Measurements from ENCODE around the genes MYOF and PDLIM1.

- PRO-cap = no peak
These were observed 13.6 kb downstream of the MYOF start for GRCh38 chr10:93468337-93469089.

DNA sequence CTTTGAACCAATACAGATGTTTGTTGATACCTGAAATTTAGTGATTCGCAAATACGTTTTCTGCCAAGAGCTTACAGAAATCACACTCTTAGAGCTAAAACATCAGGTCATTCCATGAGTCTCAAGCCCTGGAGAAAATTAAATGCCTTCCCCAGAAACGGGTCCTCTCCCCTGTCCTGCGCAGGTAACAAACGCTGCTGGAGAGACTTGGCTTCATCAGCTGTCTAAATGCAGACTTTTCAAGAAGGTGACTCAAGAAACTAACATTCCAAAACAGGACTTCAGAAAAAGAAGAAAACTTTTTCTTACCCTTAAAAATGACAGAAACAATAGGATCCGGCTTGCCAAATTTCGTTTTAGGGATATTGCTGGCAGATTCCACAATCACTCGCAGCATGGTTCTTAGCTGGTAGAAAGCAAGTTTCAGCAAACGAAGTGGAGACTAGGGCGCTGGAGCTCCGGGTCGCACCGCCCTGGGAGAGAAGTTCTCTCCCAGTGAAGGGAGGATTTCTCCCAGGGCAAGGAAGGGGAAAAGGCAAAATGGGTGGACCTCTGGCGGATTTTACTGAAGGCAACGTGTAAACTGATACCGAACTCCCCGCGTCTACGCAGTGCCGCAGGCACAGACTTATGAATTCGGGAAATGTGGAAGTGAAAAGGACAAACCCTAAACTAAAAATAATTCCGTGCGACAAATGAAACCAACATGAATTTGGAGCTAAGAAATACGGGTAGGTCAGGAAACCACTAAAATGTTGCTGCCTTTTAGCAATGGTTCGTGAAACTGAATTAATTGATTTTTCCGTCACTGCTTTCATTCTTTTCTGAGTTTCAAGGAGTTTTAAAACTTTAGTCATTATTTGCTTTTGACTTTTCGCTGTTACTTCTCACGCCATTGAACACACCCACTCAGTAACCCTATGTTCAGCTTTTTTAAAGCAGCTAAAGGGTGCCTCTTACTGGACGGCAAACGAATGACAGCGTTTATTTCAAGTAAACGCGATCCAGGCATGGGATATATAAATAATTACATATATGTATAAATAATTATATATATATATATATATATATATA is at the start of gene MYOF:
TSS of gene MYOF (minus strand) at position 537 of the 1,074 bp plus-strand sequence.
- PRO-cap = unidirectional peak, minus-strand start at position 497 of the sequence

DNA sequence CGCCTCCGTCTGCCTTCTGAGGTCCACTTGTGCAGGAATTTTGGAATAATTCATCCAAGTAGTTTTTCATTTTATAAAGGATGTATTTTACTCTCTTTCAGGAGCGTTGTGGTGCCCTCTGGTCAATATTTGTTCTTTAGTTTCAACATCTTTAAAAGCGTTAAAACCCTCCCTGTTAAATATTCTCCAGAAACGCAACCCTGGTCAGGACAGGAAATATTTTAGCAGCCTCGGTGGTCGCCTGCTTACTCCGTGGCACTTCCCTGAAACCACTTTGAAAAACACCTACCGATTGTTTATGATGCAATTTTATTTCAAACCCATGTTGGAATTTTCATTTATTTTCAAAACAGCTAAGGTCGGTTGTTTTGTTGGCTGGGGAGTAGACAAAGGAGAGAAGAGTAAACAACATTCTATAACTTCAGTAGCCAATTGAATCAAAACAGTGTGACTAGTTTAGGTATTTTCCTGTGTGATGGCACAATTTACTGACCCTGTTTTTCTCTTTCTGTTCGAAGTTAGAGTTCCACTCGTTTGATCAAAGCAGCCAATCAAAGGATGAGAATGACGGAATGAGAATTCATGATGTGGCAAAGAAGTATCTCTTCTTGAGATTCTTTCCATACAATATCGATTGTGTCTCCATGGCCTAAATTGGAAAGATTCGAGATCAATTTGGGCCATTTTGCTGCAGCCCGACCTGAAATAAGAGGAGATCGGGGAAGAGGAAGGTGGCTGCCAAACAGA is 801 bp upstream of the RBP4 start:
- PRO-cap = no peak

DNA sequence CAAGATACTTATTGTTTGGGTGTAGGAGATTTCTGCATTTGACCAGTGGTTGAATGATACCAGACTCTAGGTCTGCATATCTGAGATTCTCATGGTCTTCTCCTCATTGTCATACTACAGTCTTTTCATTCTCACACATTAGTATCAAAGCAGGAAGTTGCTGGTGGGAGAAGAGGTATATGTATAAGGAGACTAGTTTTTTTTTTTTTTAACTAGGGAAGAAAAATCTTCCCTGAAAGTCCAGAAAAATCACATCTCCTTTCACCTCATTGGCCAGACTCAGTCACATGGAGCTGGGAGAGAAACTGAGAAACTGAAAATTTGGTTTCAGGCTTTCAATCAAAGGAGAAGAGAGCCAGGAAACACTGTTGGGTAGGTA is 25.1 kb upstream of the SLC35G1 start:
- PRO-cap = no peak

DNA sequence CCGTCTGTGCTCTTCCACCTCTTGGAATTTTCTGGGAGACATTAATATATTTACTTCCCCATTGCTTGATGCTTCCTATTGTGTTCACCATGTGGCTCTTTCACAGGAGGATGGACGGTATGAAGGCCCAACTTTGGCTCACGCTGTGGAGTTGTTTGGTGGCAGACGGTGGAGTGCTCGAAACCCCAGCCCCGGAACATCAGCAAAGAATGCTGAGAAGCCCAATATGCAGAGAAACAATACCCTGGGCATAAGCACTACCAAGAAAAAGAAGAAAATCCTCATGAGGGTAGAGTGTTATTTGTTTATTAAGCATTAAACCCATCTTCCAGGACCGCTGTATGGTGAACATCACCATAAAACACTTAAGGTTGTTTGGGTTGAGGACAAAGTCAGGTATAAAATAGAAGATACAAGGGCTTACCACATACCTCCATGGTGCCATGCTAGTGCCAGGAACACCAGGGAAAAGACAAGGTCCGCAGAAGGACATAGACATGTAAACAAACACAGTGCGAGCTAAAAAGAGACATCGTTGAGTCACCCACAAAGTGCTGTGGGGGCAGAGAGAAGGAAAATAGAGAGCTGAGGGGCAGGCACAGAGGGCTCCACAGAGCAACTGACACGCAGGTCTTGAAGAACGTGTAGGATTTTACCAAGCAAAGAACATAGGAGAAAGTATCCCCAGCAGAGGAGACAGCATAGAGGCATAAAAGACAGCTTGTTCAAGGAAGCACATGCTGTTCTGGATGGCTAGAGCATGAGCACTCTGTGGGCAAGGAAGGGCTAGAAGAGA is 110.3 kb downstream of the NOC3L start:
- PRO-cap = no peak

- PRO-cap = no peak
These were observed 35.9 kb upstream of the CYP2C9 start for GRCh38 chr10:94902365-94903116.

DNA sequence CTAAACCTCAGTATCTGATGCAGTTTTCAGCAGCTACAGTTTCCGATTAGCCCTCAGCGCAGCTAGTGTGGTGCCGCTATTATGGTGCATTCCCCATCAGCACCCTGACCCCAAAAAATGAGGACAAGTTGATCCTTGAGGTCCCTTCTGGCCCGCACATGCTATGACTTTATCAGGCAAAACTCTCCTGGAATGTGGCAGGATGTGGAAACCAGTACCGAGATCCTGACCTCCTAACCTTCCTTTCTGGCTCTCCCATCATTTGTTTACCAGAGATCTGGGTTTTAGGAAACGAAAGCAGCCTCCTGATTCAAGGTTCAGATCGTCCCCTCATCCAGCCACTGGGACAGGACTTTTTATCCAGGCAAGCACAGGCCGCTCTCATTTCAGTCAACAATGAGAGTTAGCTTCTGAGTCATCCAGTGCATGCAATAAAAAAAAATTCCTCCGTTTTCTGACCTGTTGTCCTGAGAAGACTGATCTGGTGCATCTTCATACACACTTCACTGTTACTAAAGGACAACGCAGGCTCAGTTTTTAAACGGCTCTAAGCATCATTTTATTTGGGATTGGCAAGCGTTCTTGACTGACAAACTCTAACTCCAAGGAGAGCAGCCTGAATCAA is 17.3 kb downstream of the PDLIM1 start:
- PRO-cap = no peak

DNA sequence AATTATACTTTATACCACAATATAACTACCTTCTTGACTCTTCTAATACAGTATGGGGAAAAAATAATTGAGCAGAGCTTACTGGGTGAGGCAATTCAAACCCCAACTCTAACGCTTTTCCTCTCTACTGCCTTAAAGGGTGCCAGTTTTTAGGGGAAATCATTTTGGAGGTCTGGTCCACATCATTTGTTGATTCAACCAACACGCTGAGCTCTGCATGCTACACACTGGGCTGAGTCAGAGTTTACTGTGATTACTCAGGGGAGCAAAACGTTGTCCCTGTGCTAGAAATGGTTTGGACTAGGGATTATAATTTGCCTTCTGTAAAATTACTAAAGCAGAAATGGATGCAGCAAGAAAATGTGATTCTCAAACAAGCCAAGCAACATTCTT is 11.4 kb downstream of the PDLIM1 start:
- PRO-cap = no peak

- PRO-cap = unidirectional peak, plus-strand start at chr10:95289516
These were observed 1.2 kb downstream of the PDLIM1 start for GRCh38 chr10:95289465-95290055.

DNA sequence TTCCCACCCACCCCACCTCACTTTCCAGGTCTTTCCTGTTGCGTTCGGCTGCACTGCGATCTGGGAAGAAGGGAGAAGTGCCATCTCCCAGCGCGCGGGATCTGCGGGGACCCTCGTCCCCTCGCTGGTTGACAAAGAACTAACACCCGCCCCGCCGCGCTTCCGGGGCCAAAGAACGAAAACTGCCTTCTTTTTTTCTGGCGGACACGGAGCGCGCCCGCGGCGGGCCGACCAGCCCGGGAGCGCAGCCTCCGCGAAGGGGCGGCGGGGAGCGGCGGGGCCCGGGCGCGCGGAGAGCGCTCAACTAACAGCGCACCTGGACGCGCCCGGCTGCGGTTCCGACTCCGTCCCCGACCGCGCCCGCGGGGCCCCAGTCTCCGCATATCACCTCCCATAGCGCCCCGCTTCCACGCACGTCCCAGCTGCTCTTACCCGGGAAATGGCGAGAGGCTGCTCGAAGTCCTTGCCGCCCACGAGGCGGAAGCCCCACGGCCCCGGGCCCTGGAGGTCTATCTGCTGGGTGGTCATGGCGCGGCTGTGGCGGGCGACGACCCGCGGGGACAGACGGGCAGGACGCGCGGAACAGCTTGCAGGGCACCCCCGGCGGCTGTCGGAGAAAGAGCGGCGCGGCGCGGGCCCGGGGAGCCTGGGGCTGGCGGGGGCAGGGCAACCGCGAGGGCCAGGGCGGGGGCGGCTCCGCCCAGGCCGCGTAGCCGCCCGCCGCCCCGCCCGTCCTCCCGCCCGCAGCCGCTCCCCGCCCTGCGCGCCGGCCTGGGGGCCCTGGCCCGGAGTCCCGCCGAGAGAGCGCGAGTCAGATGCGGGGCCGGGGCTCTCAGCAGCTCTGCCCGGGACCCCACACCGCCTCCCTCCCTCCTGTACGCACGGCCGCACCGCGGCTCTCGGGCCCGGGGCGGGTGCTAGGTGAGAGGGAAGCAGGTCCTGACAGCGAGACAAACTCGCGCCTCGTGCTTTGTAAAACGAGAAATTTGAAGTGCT is at the start of gene PDLIM1:
TSS of gene PDLIM1 (minus strand) at position 616 of the 996 bp plus-strand sequence.
- PRO-cap = bidirectional peak, plus-strand start at position 809 of the sequence, minus-strand start at position 612 of the sequence

- PRO-cap = no peak
These were observed 122.9 kb upstream of the PDLIM1 start for GRCh38 chr10:95413604-95414270.

DNA sequence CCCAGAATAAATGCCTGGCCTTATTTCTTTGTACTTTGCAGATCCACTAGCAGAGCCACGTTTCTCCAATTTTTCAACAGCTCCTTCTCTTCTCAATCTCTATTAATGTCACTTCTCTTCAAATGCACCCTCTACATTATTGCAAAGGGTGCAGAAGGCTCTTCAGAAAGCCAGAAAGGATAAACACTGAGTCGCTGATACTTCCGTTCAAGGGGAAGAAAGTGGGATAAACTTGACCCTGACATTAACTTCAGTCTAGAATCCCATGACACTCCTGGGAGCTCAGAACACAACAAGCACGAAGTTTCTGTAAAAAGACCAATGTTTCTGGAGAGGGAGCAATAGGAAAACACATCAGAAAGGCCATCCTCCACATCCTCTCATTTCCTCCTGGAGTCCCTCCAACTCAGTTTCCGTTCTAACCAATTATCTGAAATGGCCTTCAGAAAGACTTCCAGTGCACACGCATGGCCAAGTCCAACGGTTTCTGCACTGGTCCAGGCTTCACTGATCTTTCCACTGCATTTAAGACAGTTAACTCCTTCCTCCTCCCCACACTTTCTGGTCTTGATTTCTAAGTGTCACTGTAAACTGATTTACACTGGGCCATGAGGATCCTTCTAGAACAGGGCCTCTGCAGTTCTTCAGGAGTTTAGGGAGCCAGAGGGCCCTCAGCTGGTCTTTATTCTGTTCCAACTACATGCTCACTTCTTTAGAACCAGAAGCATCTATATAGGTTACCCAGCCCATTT is 113.4 kb downstream of the SORBS1 start:
- PRO-cap = no peak

DNA sequence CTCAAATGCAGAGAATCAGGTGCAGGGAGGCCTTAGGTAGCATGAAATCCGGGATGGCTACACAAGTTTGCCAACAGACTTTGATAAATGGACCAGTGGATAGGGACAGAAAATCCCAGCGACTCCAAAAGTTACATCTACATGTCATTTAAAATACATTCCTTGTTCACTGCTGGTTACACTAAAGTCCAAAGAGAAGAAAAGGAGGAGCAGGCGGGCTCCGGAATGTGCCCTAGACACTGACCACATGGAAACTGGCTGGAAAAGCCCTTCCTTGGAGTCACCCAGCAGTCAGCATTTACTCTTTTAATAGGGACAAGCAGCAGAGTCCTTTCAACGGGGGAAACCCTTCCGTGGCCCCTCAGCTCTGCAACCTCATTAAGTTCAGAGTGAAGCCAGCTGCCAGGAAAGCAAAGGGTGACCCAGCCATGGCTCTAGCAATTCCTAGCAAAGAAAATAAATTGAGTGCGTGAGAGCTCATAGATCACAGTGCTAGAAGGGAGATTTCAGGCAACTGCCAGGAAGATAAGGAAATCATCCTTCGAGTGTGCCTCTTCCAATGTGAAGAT is 101.8 kb downstream of the SORBS1 start:
- PRO-cap = no peak

- PRO-cap = no peak
These were observed 89.5 kb downstream of the SORBS1 start for GRCh38 chr10:95471489-95472232.

GRCh38 chr10:95500501-95501394 is 60.4 kb downstream of the SORBS1 start:
- PRO-cap = no peak

GRCh38 chr10:95559337-95559975 is 1.7 kb downstream of the SORBS1 start:
- PRO-cap = no peak

DNA sequence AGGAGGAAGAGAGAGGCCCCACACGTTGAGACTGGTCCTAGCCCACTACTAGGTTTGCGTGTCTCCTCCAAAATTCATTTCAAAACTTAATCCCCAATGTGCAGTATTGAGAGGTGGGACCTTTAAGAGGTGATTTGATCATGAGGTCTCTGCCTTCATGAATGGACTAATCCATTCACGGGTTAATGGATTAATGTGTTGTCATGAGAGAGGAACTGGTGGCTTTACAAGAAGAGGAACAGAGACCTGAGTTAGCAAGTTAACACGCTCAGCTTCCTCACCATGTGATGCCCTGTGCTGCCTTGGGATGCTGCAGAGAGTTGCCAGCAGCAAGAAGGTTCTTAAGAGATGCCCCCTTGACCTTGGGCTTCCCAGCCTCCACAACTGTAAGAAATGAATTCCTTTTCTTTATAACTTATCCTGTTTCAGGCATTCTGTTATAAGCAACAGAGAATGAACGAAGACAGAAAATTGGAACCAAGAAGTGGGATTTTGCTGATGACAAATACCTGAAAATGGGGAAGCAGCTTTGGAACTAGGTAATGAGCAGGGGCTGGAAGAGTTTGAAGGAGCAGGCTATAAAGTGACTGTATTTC is 3.7 kb upstream of the TCTN3 start:
- PRO-cap = no peak

GRCh38 chr10:95756260-95757243 is 589 bp downstream of the ENTPD1 start:
- PRO-cap = unidirectional peak, minus-strand start at chr10:95756600

GRCh38 chr10:95837722-95838008 is 70.1 kb upstream of the CC2D2B start:
- PRO-cap = no peak

DNA sequence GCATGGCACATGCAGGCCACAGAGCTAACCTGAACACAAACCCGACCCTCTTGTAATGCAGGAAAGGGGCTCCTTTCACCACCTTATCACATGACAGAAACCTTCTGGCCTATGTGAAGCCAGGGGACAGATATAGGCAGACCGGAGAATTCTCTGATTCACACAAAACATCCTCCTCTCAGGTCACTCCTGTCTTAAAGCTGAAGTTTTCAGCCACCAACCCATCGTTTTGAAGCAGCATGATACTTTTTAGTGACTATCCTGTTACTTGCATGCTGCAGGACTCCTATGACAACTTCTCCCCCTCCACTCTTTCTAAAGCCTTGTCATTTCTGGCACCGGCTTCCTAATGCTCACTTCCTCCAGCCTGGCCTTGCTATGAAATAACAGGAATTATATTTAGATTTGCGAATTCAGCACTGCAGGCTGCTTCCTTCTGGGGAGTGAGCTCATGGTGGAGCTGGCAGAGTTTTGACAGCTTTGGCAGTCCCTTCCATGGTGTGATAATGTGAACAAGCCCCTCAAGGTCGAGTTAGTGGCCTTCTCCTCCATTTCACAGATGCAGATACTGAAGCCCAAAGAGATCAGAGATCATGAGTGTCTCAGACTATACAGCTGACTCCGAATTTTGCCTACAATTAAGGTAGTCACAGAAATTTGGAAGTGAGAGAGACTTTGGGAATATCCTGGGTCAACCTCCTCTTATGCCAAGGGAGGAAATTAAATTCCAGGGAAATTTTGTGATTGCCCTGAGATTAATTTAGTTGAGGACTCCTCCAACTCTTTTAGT is 13.4 kb downstream of the BLNK start:
- PRO-cap = no peak